Measurements from ENCODE around the genes XIRP2 and NOSTRIN.

DNA sequence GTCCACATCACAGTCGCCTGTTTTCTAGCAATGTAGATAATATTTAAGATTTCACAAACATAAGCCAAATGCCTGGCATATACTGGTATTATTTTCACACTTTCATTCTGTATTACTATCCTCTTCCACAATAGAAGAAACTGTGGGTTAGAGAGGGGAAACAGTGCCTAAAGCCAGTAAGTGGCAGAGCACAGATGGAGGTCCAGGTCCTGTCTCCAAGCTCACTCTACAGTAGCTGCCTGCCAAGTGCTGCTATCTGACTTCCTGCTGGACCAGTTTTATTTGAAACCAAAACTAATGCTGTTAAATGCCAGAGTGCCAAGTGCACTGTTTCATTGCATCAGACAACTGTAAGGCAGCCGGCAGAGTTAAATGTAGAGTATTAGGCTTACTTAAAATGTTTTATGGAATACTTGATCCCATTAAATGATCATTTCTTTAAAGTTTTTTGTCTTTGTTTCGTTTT lies 15.2 kb downstream of the COBLL1 start:
- PRO-cap = no peak

GRCh38 chr2:164882120-164882544 lies 40.5 kb upstream of the COBLL1 start:
- PRO-cap = no peak

GRCh38 chr2:164920346-164920863 lies 34.9 kb downstream of the SLC38A11 start:
- PRO-cap = no peak

GRCh38 chr2:165770146-165770649 lies 23.8 kb downstream of the GALNT3 start:
- PRO-cap = no peak

DNA sequence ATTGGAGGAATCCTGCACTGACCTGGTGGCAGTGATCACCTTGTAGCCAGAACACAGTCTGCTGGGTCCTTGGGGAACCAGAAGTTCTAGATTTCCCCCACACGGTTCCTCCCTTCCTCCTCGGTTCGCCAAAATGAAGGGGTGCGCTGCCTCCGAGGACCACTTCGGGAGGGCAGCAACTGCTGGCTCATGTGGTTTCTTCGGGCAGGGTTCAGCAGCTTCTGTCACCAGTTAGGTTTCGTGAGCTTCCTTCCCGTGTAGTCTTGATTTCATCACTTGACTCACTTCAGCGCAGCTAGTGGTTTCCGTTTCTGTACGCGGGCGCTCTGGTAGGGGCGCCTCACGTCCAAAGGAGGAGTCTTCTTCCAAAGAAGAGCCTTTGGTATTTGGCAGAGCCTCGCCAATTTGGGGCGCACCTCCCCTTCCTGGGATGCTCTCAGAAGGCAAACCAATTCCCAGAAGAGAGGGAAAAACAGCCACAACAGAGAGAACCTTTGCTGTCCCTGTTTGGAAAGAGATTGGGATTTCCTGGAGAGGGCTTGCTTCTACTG lies 495 bp upstream of the GALNT3 start:
- PRO-cap = bidirectional peak, plus-strand start at position 316 of the sequence, minus-strand start at position 223 of the sequence

DNA sequence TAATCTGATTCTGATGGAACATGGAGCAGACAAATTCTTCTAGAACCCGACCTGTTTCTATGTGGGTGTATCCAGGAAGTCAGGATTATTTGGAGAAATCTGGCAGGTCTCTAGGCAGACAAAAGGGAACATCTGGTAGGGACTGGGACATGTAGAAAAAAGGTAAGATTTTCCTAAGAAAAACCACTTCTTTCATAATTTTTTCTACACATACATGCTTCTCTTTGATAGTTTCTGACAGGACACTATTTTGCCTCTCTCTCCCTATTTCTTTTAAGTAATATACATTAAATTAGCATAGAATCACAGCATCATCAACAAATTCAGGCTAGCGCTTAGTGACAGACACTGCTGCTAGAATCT lies at the start of gene XIRP2:
XIRP2 (plus strand) TSS at position 85 of the 363 bp plus-strand sequence.
- PRO-cap = no peak

GRCh38 chr2:167944987-167945466 lies 302.4 kb downstream of the STK39 start:
- PRO-cap = no peak

DNA sequence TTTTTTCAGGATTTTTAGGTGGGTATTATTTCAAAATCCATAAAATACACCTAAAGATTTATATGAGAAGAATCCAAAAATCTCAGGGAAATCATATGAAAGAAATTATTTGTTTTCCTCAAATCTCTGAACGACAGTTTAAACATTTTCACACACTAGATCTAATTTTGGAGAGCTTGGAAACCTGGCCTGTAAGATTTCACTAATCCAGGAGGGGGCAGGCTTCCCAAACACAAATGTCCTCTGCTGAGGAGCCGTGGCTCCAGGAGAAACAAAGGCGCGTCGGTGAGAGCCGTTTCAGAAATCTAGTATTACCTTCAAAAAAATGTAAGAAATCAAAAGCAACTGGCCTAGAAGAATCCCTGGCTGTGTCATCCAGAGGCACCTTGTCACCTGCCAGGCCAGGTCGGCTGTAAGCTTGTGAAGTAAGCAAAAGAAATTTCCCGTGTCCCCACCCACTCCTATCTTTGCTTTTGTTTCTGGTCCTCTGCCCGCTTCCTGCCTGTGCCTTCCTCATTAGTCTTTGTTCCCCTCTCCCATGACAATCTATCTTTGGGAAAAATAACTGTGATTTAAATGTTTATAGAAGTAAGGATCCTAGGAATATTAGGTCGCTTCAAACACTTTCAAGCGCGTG lies 99.3 kb upstream of the STK39 start:
- PRO-cap = no peak

DNA sequence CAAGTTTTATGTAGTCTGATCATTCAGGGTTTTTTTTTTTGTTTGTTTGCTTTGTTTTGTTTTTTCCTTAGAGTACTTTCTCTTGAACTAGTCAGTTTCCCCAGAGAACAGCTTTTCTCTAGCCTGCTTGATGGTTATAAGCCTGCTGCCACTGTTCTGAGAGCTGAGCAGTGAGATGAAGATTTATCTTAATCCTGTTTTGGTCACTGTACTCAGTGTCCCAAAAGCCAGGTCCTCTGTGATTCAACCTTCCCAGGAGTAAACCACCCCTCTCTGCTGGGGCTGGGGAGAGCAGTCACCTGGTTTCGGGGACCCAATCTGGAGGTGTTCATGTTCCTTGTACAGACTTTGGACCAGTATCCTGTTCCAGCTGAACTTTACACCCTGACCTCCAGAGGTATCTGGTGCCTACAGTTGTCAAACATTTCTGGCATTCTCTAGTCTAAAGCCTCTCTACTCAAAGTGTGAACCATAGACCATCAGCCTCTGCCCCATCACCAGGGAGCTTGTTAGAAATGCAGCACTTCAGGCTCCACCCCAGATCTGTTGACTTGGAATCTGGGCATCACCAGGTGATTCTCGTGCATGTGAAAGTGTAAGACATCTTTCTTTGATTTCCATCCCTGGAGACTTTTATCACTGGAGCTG lies 22.1 kb downstream of the CERS6 start:
- PRO-cap = no peak

DNA sequence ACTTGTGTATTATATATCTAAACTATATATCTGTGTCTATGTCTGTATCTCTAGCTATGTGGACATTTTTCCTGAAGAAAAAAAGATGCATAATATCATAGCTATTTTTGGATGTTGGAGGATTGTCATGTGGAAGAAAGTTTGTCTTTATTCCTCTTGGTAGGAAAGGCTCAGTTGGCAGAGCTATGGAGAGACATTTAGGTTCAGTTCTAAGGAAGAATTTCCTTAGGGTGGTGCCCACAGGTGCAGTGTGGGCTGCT lies 68.7 kb downstream of the CERS6 start:
- PRO-cap = no peak

DNA sequence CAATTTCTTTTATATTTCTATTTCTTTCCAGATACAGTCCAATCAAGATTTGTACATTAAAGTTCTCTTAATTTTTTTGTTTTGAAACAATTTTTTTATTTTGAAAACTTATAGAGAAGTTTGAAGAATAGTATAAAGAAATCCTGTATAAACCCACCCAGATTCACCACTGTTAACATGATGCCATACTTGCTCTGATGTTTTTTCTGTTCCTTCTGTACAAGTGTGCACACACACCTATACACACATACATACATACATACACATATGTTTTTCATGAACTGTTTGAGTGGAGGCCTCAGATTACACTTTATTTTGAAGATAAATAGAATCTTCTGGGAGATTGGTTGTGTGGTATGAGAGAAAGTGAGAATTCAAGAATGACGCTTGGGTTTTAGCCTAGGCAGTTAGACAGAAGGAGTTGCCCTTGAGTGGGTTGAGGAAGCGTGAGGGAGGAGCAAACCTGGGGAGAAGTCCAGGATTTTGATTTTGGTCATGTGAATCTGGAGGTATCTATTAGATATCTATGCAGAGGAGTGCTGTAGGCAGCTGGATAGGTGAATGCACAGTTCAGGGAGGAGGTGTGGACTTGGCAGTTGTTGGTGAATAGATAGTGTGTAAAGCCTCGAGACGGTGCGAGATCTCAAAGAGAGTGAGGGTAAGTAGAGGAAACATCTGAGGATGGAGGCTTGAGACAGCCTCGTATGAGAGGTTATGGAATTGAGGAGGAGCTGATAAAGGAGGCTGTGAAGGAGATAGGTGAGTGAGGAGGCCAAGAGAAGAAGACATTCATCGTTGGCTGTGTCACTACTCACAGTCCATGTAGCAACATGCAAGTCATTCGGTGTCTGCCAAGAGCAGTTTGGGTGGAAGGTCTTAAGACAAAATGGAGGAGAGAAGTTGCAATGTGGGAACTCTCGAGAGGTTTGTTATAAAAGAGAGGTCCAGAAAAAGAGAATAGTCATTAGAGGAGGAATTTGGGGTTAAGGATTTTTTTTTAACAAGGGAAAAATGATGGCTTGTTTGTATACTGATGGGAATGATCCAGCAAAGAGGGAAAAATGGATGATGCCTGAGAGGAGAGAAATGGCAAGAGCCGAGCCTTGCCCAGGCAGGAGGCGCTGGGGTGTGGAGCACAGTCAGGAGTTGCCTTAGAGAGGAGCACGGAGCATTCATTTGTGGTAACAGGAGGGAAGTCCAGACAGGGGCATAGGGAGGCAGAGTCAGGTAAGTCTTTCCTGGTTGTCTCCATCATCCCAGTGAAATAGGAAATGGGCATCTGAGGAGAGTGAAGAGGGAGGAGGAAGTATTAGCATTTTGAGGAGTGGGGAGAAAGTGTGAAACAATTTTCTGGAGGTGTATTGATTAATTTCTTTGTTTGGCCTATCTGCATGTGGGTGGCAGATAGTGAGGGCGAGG lies 120.9 kb downstream of the CERS6 start:
- PRO-cap = no peak

GRCh38 chr2:168639495-168639987 lies 162.9 kb upstream of the NOSTRIN start:
- PRO-cap = no peak

- PRO-cap = bidirectional peak, plus-strand start at chr2:168802664, minus-strand start at chr2:168802487
Measured at GRCh38 chr2:168802265-168802763, at the start of gene NOSTRIN. Gene NOSTRIN, plus strand, starts transcription at chr2:168802637.

DNA sequence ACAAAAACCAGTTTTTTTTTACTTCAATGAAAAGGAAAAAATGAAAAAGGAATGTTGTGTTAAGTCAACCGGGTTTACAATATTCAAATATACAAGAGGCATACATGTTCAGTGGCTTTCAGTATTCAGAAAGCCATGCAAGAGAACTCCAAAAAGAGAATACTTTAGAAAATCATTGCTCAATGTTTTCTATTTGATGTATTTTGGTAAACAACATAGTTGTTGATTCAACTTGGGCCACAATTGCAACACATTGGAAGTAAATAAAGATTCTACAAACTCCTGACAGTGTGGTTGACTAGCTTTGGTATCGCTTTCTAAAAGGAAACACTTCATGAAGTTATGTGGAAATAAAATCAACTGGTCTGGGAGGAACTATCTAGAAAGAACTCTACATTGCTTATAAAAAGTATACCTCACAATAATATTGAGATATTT lies 2.7 kb downstream of the DHRS9 start:
- PRO-cap = no peak

DNA sequence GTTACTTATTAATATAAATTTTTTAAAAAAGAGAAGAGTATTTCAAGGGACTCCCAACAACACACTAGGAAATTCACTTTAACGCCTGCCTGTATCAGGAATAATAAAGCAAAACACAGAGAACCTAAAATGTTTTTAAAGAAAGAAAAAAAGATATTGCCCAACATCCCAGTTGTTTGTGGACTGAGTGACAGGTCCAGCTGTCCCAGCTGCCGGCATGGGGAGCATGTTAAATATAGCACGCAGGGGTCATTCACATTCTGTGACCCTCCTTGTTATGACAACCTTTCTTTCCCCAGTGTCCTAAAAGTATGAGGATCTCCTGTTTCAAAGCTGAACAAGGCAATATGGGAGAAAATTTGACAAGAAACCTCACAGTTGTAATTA lies 4.4 kb downstream of the KLHL41 start:
- PRO-cap = no peak

- PRO-cap = no peak
Measured at GRCh38 chr2:169518162-169518483, 8.6 kb downstream of the KLHL41 start.

DNA sequence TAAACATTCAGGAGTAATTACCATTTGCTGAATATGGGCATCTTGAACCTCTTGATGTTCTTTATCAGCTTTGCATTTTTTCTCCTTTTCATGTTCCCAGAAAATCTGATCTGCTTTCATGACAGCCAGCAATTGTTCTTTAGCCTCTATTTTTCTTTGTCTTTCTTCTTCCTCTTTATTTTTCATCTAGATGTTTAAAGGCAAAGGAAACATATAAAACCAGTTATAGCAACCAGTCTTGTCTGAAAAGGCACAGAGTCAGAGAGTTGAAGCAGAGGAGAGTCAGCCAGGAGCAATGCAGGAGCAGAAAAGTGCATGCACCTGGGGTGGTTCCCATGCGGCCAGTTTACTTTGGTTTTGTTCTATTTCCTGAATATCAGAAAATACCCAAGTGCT lies 45.0 kb downstream of the CFAP210 start:
- PRO-cap = no peak

DNA sequence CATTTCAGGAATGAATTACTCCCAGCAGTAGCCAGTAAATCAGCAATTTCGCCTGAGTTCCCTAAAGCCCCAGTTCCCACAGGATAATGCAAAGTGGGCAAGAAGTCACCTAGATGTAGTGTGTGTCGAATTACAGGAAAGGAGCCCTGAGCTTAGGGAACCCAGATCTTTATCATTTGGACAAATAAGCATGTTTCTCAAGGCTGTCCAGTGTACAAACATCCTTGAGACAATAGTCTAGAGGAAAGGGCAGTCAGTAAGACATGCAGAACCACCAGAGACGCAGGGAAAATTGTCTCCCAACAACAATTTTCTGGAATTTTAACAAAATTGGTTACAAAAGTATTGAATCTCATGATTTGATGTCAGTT lies 1.5 kb downstream of the PHOSPHO2 start:
- PRO-cap = no peak

DNA sequence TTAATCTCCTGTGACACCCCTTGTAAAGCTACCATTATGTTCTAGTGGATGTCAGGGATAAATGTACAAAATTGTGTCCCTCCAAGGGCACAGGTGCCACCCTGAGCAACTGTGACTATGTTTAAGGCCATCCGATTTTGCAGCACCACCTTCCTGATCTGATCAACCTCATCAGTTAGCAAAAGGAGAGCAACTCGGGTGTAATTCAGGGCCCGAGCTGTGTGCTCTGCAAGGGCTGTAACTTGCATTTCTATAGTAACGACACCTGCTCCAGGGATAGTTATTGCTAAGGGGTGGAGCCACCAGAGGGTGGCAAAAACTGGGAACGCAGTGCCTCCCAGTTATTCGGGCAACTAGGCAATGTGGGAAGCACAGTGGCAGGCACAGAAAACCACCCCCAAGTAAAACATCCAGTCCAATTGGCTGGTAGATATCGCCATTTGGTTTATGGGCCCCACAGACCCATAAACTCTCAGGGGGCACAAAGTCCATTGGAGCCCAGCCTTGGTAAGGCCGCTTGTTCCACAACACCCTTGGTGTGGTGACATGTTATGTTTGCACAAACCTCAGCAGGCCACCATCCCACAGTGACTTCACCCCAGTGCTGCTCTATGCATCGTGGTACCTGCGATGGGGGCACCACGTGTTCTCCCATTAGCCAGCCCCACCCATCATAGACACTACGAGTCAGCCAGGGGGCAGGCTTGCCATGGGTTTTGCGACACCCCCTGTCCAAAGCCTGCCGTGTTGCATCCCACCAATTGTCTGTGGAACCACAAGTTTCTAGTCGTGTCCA lies 18.4 kb downstream of the PHOSPHO2 start:
- PRO-cap = no peak

DNA sequence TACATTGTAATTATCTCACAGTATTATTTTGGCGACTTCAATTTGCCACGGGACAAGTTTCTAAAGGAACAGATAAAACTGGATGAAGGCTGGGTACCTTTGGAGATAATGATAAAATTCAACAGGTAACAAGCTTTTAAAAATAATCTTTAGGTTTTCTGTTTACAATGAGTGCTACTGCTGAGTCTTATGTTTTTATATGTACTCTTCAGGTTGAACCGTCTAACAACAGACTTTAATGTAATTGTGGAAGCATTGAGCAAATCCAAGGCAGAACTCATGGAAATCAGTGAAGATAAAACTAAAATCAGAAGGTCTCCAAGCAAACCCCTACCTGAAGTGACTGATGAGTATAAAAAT lies 6.8 kb downstream of the SSB start:
- PRO-cap = no peak